ENCODE results near the genes OR6C6 and PYM1.

DNA sequence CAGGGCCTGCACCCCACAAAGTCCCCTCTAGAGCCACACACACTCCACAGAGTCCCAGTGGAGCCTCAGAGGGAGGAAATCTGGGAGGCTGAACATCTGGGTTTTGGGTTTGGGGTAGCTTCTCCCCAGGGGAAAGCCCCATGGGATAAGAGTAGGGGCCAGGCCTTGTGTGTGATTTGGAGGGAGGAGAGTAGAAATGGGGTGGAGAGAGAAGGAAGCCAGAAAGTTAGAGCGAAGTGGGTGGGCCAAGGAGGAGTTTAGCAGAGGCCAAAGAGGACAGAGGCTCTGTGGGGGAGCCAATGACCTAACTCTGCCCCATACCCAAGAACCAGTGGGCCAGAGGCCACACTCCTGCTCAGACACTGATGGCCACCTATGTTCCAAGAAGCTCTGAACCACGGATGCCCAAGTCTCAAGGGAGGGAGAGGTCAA lies 9.3 kb downstream of the ZNF385A start:
- CAGE, long polyA plus RNA: no peak
- RRBS: no CpG with 5 or more reads among the region's 2 CpGs

DNA sequence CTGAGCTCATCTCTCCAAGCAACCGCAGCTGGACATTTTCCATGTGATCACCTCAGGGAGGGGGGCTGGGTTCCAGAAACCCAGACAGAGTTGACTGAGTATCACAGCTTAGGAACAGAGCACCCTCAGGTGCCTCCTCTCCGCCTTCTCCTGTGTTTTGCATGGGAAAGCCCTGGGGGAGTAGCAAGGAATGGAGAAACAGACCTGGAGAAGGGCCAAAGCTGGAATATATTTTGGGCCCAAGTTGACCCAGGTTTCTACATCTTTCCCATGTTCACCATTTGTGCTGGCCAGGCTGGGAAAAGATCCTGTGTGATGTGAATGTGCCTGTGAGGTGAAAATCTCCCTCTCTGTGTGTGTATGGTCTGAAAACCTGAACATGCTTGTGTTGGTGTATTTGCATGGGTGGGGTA lies 8.2 kb upstream of the ITGA5 start:
- CAGE, long polyA plus RNA: no peak
- RRBS: no CpG with 5 or more reads among the region's 2 CpGs

GRCh38 chr12:54429232-54429633 lies 10.2 kb upstream of the ITGA5 start:
- CAGE, long polyA plus RNA: no peak
- RRBS: no CpG with 5 or more reads among the region's 3 CpGs

GRCh38 chr12:54522928-54523844 lies 25.6 kb downstream of the NCKAP1L start:
- CAGE, long polyA plus RNA: no peak
- RRBS: no CpG with 5 or more reads among the region's 7 CpGs

DNA sequence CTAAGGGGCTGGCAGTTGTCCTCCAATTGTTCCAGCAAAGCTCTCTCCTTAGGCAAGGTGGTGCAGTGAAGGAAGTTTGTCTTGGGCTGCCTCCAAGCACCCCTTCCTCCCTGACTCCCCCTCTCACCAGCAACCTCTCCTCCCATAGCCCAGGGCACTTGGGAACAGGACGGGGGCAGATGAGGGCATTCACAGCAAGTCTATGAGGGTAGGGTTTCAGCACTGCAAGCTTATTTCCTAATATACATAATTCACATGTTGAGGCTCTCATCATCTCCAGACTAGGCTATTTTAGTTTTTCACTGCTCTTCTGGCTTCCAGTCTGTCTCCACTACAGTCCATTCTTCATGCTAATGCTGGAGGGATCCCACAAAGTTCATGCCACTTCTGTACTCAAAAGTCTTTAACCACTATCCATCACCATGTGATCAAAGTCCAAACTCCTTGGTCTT lies 22.8 kb downstream of the LACRT start:
- CAGE, long polyA plus RNA: no peak
- RRBS: no CpG with 5 or more reads among the region's 1 CpG

GRCh38 chr12:54666133-54666414 lies 17.9 kb upstream of the DCD start:
- CAGE, long polyA plus RNA: no peak
- RRBS: no CpG with 5 or more reads among the region's 3 CpGs

DNA sequence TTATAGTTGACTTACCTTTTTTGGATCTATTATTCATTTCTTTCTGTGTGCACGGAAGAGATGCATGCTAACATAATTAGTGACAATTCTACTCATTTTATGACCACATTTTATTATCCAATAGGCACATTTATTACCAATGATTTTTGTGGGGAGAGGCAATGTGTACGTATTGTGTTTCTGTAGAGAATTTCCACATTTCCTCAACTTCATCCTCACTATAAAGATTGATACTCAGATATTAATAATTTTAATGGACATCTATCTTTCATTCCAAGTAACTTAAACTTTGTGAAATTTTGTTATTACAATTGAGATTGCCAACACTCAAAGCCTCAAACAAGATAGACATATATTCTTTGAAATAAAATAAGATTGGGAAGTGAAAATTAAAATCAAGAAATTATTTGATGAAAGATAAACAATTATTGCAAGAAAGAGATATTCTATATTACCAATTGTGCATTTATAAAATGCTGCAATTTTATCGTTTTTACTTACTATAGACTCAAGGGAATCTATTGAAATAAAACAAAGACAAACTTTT lies at the start of gene OR6C6:
OR6C6 (minus strand) TSS at position 266 of the 547 bp plus-strand sequence.
- CAGE, long polyA plus RNA: no peak
- RRBS: no CpG with 5 or more reads among the region's 3 CpGs

DNA sequence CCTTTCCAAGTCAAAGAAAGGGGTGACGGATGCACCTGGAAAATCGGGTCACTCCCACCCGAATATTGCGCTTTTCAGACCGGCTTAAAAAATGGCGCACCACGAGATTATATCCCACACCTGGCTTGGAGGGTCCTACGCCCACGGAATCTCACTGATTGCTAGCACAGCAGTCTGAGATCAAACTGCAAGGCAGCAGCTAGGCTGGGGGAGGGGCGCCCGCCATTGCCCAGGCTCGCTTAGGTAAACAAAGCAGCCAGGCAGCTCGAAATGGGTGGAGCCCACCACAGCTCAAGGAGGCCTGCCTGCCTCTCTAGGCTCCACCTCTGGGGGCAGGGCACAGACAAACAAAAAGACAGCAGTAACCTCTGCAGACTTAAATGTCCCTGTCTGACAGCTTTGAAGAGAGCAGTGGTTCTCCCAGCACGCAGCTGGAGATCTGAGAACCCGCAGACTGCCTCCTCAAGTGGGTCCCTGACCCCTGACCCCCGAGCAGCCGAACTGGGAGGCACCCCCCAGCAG lies 7.9 kb upstream of the OR6C68 start:
- CAGE, long polyA plus RNA: no peak
- RRBS: no CpG with 5 or more reads among the region's 17 CpGs

- CAGE, long polyA plus RNA: no peak
- RRBS: no CpG with 5 or more reads among the region's 4 CpGs
These were observed 10.6 kb upstream of the OR10P1 start for GRCh38 chr12:55626114-55626566.

DNA sequence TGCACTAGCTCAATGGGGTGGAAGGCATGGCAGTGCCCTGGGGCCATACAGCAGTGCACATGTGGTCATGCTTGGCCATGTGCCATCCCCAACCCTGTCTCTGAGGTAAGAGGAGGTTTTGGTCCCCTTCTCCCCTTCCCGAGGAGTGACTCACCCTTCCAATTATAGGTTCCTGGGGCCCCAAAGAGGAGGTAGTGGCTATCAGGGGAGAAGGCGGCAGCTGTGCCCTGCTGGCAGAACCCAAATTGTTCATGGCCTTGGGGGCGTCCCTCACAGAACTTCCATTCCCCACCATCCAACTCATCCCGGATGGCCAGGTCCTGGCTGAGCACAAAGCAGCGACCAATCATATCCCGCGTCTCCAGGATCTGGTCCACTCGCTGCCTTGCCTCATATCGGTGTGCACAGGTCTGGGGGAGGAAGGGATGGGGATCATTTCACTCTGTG lies 6.9 kb downstream of the ITGA7 start:
- CAGE, long polyA plus RNA: no peak
- RRBS: no CpG with 5 or more reads among the region's 9 CpGs

GRCh38 chr12:55745892-55746519 lies 3.1 kb downstream of the GDF11 start:
- CAGE, long polyA plus RNA: no peak
- RRBS: no CpG with 5 or more reads among the region's 6 CpGs

DNA sequence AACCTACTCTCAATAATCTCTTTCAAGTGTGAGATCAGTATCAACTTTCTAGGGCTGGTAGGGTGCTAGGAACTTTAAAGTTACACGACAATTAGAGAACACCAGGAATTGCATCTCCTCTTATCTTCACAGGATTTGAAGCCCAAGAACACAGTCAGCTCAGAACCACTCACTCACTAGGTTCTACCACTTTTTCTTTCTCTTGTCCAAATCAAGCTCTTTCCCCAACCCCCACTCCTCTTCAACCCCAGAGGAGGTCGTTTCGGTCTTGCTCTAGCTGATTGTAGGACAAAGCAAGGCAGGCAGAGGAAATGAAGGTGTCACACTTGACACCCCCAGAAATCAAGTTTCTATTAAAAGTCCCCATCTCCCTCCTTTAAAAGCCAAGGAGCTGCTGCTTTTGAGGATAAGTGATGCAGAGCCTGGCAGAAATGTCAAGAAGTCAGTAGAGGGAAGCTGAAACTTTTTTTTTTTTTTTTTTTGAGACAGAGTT lies 29.4 kb downstream of the GDF11 start:
- CAGE, long polyA plus RNA: no peak
- RRBS: no CpG with 5 or more reads among the region's 3 CpGs

- CAGE, long polyA plus RNA: start-site peak on the minus strand at chr12:55927765-55927786, 73 and 97 reads in 2 replicates; start-site peak on the minus strand at chr12:55927867-55927906, 55 and 28 reads in 2 replicates
- RRBS: 1% methylated on average over 7 of the region's 41 CpGs
These were observed at the start of gene PYM1 for GRCh38 chr12:55927614-55928390. Gene PYM1 (minus strand): TSS chr12:55927894.

DNA sequence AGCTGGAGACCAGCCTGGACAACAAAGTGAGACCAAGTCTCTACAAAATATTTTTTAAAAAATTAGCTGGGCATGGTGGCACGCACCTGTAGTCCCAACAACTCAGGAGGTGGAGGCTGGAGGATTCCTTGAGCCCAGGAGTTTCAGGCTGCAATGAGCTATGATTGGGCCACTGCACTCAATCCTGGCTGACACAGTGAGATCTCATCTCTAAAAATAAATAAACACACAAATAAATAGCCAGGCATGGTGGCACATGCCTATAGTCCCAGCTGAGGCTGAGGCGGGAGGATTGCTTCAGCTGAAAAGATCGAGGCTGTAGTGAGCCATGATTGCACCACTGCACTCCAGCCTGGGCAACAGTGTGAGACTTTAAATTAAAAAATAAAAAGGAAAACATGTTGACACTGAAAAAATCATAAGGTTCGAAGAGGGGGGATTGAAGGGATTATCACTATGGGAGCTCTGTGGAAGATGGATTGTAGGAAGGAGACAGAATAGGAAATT lies 13.2 kb downstream of the DGKA start:
- CAGE, long polyA plus RNA: no peak
- RRBS: no CpG with 5 or more reads among the region's 4 CpGs

DNA sequence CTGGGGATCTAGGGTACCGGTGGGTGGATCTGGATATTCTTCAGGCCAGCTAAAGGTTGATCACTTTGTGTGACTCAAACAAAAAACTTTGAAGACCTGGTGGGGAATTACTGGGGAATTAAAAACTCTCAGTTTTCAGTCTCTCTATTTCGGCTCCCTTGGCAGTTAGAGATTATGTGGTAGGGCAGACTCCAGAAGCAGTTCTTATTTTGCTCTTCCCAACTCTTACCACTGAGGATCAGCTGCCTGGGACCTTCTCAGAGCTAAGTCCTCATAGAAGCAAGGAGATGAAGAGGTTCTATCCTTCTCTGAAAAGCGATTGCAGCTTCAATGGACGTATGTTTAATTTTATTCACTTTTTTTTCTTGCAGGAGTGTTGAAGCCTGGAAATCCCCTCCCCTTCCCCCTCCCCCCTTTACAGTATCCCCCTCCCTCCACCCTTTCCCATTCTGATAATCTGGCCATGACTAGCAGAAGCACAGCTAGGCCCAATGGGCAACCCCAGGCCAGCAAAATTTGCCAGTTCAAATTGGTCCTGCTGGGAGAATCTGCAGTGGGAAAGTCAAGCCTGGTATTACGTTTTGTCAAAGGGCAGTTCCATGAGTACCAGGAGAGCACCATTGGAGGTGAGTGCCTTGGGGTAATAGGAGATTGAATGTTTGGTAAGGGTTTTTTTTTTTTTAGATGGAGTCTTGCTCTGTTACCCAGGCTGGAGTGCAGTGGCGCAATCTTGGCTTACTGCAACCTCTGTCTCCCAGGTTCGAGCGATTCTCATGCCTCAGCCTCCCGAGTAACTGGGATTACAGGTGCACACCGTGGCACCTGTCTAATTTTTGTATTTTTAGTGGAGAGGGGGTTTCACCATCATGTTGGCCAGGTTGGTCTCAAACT lies 10.3 kb upstream of the SUOX start:
- CAGE, long polyA plus RNA: no peak
- RRBS: no CpG with 5 or more reads among the region's 10 CpGs

GRCh38 chr12:55996334-55996975 lies 621 bp upstream of the SUOX start:
- CAGE, long polyA plus RNA: no peak
- RRBS: 0% methylated on average over 3 of the region's 18 CpGs

- CAGE, long polyA plus RNA: no peak
- RRBS: 2% methylated on average over 25 of the region's 68 CpGs
These were observed 10.6 kb downstream of the SUOX start for GRCh38 chr12:56007164-56008524.

- CAGE, long polyA plus RNA: no peak
- RRBS: no CpG with 5 or more reads among the region's 16 CpGs
These were observed 3.1 kb downstream of the ZC3H10 start for GRCh38 chr12:56120993-56121783.

GRCh38 chr12:56126668-56127378 lies 1.2 kb upstream of the ESYT1 start:
- CAGE, long polyA plus RNA: no peak
- RRBS: no CpG with 5 or more reads among the region's 3 CpGs

GRCh38 chr12:56127379-56127725 lies 715 bp upstream of the ESYT1 start:
- CAGE, long polyA plus RNA: no peak
- RRBS: no CpG with 5 or more reads among the region's 6 CpGs

Data from osteoblast (primary cell).